Measurements from ENCODE around the genes TINAGL1 and COL16A1.

GRCh38 chr1:30929988-30930721 is 21.6 kb upstream of the SDC3 start:
- PRO-cap, 2 experiments = no peak in any of the 2 experiments

GRCh38 chr1:30936432-30937020 is 28.0 kb upstream of the SDC3 start:
- PRO-cap, 2 experiments = no peak in any of the 2 experiments

DNA sequence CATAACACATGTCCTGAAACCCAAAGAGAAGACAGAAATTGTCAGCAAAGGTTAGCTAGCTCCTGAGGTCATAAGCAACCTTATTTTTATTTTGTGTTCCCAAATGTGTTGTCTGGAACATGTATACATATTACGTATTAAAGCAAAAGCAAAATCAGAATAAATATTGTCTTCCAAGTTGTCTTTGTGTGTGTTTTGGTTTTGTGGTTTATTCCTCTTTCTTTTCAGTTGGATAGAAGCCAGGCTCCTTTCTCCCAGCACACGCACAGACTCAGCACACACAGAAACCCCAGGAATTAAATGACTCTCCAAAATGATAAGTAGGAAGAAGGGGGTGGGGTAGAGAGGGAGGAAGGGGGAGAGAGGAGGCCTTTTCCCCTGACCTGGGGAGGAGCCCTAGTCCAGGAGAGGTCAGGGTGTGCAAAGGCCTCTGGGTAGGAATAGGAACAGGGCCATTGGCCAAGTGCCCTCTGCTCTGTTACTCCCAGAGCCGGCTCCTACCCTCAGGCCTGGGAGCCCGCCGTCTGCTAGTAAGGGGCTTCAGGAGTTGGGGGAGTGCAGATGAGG is 35.5 kb upstream of the PUM1 start:
- PRO-cap, 2 experiments = no peak in any of the 2 experiments

DNA sequence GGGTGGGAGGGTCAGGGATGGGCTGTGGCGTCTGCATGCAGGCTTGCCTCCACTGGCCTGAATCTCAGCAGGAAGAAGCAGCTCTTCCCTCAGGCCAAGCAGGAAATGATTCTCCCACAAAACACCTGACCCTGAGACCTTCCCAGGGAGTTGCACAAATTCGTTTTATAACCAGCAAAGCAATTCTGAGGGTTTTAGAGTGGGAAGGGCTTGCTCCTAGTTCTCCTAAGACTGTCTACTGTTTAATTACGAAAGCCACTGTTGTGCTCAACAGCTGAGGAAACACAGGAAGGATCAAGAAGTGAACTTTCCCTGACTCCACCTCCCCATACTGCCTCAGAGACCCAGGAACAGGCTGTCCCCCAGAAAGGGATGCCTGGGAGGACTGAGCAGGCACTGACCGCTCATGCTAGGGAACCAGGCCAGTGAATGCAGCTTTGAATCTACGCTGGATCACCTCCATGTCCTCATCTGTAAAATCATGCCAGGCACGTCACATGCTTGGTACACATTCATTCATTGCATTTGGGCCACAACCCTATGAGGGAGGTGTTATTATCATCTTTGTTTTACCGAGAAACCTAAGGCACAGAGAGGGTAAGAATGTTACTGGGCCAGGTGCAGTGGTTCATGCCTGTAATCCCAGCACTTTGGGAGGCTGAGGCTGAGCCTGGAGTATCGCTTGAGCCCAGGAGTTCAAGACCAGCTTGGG is 37.1 kb upstream of the PUM1 start:
- PRO-cap, 2 experiments = no peak in any of the 2 experiments

GRCh38 chr1:31152206-31152937 is 86.9 kb upstream of the PUM1 start:
- PRO-cap, 2 experiments = no peak in any of the 2 experiments

GRCh38 chr1:31238631-31239636 is 753 bp downstream of the NKAIN1 start:
- PRO-cap, 2 experiments = no peak in any of the 2 experiments

DNA sequence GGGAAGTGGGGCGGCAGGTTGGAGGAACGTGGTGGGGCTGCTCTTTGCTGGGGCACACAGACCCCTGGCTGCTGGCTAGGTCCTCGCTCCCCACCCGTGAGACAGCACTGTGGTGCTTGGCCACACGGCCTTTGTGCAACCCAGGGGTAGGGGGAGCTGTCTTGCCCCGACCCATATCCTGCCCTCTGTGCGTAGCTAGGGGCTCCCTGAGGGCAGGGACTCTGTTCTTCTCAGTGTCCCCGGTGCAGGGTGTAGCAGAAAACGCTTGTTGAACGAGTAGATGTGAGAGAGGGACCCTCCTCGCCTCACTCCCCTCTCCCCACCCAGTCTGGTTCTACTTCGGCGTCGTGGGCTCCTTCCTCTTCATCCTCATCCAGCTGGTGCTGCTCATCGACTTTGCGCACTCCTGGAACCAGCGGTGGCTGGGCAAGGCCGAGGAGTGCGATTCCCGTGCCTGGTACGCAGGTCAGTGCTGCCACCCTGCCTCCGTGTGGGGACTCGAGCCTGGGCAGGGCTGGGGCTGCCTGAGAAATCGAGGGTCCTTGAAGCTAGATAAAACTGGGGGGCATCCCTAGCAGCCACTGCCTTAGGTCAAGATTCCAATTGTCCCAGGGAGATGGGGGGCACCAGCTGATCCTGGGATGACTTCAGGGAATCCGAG is 12.6 kb downstream of the SERINC2 start:
- PRO-cap, 2 experiments = no peak in any of the 2 experiments

DNA sequence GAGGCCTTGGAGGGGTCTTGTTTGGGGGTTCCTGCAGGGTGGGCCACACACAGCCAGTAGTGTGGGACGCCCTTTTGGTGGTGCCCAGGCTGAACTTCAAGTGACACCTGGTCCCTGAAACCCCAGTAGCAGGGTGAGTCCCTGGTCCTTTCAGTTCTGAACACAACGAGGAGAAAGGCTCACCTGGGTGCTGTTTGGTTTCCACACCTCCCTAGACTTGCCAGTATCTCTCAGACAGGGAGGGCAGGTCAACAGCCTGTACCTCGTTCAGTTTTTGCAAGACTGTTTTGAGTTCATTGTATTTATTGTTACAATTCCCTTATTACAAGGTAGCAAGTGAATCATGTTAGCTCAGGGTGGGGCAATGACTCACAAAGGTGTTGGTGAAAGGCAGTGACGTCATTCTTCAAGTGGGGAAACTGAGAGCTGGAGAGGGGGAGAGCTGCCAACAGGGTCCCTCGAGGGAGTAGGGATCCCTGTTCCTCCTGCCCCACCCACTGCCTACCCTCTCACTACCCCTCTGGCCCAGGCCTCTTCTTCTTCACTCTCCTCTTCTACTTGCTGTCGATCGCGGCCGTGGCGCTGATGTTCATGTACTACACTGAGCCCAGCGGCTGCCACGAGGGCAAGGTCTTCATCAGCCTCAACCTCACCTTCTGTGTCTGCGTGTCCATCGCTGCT is 13.3 kb downstream of the SERINC2 start:
- PRO-cap, 2 experiments = no peak in any of the 2 experiments

DNA sequence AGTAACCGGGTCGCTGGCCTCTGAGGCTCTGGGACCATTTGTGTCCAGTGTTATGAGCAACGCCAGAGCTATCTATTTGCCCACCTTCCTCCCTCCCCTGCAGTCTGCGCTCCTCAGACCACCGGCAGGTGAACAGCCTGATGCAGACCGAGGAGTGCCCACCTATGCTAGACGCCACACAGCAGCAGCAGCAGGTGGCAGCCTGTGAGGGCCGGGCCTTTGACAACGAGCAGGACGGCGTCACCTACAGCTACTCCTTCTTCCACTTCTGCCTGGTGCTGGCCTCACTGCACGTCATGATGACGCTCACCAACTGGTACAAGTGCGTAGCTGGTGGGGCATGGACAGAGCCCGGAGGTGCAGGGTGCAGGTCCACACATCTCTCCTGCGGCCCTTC is 19.8 kb downstream of the SERINC2 start:
- PRO-cap, 2 experiments = no peak in any of the 2 experiments

DNA sequence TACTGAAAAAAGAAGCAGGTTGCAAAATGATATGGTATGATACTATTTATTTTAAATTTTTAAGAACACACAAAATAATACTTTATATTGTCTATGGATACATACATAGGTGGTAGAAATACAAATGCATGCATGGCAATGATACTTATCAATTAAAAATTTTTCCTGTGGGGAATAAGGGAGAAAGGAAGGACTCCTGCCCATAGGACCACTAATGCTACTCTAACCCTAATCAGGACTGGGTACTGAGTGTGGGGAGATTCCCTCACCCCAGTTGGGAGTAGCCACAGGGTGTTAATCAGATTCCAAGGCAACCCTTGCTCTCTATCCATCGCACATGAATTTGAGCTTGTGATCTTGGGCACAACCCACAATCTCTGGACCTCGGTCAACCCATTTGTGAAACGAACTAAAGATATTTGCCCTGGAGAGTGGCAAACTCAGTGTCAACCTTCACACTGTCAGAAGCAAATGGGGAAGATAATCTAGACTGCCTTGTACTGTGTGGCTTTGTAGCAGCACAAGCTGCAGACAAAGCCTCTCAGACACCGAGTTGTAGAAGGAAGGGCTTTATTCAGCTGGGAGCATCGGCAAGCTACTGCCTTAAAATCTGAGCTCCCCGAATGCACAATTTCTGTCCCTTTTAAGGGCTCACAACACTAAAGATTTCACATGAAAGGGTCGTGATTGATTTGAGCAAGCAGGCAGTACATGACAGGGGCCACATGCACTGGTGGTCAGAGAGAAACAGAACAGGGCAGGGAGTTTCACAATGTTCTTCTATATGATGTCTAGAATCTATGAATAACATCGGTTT is 69.6 kb downstream of the SERINC2 start:
- PRO-cap, 2 experiments = no peak in any of the 2 experiments

- PRO-cap, 2 experiments = no peak in any of the 2 experiments
Observed at GRCh38 chr1:31562679-31563385, 13.5 kb upstream of the TINAGL1 start.

DNA sequence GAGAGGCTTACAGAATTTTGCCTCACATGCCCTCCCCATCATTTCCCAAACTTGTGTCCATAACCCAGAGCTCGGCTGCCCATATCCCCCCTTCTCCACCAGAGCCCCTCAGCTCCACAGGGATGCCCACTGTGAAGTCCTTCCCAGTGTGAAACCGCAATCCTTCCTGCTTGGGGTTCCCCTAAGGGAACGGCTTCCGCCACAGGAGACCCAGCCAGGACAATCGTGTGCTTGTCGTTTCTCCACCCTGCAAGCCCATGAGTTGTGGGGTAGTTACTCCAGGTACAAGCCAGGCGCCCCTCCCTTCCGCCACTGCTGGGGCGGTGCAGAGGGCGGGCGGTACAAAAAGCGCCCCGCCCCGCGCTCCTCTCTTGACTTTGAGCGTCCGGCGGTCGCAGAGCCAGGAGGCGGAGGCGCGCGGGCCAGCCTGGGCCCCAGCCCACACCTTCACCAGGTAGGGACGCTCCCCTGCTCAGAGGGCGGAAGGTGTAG is at the start of gene TINAGL1:
TSS of gene TINAGL1 (plus strand) at position 374 of the 492 bp plus-strand sequence.
- PRO-cap, 2 experiments = peak in 2 of 2 experiments; most common plus-strand start position 374 of the sequence (in 2); most common minus-strand start position 259 of the sequence (in 2)

DNA sequence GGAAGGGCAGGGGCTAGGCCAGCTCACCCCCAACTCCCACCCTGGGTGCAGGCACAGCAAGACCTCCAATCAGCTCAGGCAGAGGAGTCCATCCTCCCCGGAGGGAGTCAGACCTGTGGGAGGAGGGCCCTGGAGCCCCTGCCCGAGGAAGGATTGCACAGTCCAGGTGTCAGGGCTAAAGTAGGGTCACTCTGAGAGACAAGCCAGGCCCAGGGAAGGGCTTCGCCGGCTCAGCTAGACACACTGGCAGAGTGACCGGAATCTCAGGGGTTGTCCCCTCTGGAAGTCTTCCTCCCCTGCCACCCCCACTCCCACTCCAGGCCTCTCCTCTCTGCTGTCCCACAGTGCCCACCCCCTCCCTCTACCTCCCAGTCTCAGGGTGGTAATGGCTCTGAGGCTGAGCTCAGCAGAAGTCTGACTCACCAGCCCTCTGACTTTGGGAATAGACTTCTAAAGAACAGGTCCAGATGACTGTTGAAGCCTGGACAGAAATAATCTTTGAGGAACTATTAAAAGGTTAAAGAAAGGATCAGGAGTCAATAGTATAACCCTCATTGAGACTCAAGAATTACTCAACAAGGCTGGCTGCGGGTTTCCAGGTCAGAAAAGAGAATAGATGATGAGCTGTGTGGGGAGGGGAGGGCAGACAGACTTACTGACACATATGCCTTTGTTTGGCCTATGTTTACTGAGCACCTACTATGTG is 8.0 kb downstream of the HCRTR1 start:
- PRO-cap, 2 experiments = no peak in any of the 2 experiments

- PRO-cap, 2 experiments = no peak in any of the 2 experiments
Observed at GRCh38 chr1:31680169-31680460, 23.7 kb downstream of the COL16A1 start.

DNA sequence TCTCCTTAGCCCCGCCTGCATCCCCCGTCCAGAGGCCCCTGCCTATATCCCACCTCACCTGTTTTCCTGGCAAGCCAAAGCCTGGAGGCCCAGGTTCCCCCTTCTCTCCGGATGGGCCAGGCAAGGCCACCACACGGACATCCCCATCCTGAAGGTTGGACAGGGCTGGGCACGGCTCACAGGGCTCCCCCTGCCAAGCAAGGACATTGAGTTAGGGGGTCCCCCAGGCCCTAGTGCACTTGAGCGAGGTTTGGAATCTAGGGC is 18.3 kb downstream of the COL16A1 start:
- PRO-cap, 2 experiments = no peak in any of the 2 experiments

DNA sequence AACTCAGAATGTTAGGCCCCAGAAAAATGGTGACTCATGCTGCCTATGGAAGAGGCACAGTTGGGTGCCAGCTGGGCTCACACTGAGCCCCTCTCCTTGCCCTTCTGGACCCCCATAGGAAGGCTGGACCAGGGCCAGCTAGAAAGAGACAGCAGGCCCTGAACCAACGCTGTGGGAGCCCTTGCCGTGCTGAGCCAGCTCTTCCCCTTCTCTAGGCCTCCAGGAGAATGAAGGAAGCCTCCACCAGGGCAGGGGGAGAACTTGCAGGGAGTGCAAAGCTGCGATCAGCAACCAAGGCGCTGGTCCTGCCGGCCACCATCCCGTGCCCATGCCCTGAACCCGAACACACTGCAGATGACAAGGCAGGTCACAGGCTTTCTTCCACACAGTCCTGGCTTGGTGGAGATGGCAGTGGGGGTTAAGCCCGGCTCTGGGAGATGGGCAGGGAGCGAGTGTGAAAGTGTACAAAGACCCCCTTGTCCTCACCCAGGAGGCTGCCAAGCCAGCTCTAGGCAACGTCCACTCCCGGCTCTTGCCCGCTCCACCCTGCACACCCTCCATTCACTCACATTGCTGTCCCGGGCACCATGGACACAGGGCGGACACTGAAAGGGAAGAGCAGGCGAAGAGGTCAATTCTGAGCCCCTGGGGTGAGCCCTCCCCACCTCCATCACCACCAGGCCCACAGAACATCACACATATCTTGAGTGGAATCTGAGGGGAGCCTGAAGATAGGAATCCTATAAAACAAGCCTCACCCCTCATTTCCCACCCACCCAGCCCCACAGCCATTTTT is 9.0 kb downstream of the COL16A1 start:
- PRO-cap, 2 experiments = no peak in any of the 2 experiments

- PRO-cap, 2 experiments = no peak in any of the 2 experiments
Observed at GRCh38 chr1:31700936-31702056, 2.5 kb downstream of the COL16A1 start.

GRCh38 chr1:31703783-31704307 is at the start of gene COL16A1:
TSS of gene COL16A1 (minus strand) at chr1:31704017.
- PRO-cap, 2 experiments = peak in 2 of 2 experiments; most common plus-strand start chr1:31704109 (in 1); most common minus-strand start chr1:31704017 (in 2)

- PRO-cap, 2 experiments = no peak in any of the 2 experiments
Observed at GRCh38 chr1:31742768-31743105, 21.4 kb downstream of the ADGRB2 start.

GRCh38 chr1:31788895-31789282 is 24.7 kb upstream of the ADGRB2 start:
- PRO-cap, 2 experiments = peak in 1 of 2 experiments; most common plus-strand start chr1:31788941 (in 1)

Data from right ventricle myocardium (tissue), 1 donor.